Measurements from ENCODE around the gene FERMT1.

DNA sequence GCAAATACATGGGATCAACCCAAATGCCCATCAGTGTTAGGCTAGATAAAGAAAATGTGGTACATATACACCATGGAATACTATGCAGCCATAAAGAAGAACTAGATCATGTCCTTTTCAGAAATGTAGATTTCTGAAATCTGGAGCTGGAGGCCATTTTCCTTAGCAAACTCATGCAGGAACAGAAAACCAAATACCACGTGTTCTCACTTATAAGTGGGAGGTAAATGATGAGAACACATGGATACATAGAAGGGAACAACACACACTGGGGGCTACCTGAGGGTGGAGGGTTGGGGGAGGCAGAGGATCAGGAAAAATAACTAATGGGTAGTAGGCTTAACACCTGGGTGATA, 153.5 kb upstream of the PRNP start:
- PRO-cap, result no peak

GRCh38 chr20:4702290-4703316, 16.3 kb downstream of the PRNP start:
- PRO-cap, result no peak

- PRO-cap, result no peak
Observed at GRCh38 chr20:4790111-4790404, 33.4 kb downstream of the RASSF2 start.

GRCh38 chr20:4926233-4926468, 75.2 kb downstream of the SLC23A2 start:
- PRO-cap, result no peak

DNA sequence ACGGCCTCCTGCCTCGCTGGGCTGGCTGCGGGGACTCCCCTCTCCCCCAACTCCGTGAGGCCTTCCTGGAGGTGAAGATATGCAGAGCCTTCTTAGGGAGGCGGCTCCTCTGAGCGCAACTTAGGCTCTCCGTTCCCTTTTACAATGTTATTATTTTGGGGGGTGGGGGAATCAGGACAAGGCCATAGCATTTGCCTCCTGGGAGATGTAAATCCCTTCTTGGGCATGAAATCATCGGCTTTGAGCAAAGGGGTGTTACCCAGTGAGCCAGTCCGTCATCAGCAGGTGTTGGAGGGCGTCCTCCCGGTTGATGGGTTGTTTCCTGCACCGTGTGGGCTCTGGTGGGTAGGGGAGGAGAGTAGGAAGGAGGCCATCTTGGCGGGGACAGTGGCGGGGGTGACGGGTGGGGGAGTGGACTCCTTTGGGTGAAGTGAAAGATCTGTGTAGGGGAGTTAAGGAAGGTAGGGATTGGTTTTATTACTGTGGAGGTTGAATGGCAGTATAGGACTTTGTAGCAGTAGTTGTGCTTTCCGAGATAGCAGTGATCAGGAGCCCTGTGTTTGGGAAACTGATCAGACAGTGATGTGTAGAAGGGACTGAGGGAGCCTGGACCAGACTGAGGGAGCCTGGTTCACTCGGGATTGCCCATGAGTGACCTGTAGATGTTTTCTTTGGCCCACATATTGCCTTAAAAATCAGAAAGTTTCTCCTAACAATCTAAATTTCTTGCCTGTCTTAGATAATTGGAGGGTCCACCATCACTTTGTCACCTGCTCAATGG, 793 bp downstream of the CDS2 start:
- PRO-cap, result no peak

GRCh38 chr20:5128192-5128837, 1.5 kb downstream of the CDS2 start:
- PRO-cap, result no peak

DNA sequence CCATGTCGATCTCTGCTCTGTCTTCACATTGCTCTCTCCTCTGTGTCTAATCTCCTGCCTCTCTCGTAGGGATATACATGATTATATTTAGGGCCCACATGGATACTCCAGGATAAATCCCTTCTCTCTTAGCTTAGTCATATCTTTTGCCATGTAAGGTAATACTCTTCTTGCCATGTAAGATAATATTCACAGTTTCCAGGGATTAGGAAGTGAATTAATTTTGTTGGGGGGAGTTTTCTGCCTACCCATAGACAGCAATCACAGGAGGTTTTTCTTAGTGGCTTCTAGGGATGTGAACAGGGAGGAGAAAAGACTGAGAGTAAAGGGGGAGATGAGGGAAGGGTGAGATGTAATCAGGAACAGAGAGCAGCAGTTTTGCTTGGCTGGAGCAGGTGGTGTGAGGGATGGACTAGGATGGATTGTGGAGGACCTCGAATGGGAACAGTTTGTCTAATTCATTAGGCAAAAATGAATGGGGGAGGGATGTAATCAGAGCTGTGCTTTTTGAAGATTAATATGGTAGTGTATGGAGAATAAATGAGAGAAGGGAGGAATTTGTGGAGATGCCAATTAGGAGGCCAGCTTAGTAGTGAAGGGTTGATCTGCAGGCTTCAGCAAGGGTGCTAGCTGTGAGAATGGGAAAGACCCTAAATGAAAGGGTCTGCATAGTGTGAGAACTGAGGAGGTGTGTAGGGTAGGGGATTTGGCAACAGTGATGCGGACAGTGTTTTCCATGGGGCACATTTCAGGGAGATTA, 28.9 kb downstream of the CDS2 start:
- PRO-cap, result no peak

- PRO-cap, result no peak
Observed at GRCh38 chr20:5188331-5188871, 61.6 kb downstream of the CDS2 start.

DNA sequence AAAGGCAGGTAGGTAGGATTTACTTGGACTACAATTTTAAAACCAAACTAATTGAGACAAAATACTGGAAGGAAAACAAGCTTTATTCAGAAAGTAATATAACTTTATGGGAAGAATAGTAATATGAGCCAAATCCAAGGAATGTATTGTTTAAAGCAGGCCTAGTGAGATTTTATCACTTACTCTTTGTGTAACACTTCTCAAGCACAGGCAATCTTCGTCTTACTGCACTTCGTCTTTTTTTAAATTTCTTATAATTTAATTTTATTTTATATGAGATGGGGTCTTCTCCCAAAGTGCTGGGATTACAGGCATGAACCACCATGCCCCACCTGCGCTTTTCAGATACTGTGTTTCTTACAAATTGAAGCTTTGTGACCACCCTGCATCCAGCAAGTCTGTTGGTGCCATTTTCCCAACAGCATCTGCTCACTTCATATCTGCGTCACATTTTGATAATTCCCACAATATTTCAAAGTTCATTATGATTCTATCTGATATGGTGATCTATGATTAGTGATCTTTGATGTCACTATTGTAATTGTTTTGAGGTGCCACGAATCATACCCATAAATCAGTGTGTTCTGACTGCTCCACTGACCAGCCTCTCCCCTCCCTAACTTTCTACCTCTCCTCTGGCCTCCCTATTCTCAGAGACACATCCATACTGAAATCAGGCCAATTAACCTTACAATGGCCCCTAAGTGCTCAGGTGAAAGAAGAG, 57.9 kb downstream of the GPCPD1 start:
- PRO-cap, result no peak

- PRO-cap, result no peak
Observed at GRCh38 chr20:5572711-5573385, 38.0 kb downstream of the GPCPD1 start.

DNA sequence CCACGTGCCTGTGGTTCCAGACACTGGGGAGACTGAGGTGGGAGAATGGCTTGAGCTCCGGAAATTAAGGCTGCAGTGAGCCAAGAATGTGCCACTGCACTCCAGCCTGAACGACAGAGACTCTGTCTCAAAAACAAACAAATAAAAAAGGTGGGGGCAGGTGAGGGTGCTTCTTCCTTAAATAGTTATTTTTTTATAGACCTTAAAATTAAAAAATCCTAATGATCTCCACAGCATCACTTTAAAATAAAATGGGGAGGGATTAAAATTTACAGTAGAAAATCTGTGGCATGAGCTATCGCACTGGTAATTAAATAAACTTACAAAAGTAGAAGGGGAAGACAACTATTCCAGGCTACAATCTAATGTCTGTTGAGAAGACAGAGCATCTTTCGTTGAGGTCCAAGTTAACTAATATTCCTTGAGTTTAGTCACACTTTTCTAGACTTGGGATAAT, 36.2 kb downstream of the GPCPD1 start:
- PRO-cap, result no peak

DNA sequence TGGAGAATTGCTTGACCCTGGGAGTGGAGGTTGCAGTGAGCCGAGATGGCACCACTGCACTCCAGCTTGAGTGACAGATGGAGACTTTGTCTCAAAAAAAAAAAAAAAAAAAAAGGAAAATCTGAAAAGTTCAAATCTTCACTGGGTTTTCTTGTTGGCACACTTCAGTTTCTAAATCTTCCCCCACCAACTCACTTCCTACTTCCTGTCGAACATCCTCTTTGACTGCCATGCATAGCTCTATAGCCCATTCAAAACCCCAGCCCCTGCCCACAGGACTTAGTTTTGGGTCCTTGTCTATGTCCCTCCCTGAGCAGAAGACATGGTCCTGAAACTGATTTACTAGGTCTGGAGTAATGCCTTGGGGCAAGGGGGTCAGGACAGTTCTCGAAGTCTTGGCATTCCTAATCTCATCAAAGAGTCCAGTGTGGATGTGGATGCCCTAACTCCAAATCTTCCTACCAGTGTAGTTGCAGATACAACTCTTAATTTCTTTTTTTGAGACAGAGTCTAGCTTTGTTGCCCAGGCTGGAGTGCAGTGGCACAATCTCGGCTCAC, 42.4 kb upstream of the GPCPD1 start:
- PRO-cap, result no peak

DNA sequence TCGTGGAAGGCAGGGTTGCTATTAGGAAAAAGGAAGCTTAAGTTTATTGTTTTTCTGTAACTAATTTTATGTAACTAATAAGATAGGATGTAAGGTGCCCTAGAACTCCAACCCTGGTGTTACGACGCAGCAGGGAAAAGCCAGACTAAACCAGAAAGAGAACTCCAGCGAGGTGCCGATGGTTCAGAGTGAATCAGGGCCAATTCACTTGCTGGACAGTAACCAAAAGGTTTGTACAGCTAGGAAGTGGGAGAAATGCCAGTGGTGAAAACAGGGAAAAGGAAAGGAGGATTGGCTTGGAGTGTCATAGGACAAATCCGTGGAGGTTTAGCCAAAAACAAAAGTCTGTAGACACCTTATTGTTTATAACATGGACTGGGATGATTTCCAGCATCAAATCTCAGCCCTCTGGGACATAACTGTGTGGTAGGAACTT, 62.2 kb upstream of the CHGB start:
- PRO-cap, result no peak

- PRO-cap, result no peak
Observed at GRCh38 chr20:6009639-6010334, 3.9 kb downstream of the CRLS1 start.

- PRO-cap, result no peak
Observed at GRCh38 chr20:6058401-6059444, 4.9 kb upstream of the LRRN4 start.

- PRO-cap, result bidirectional peak, plus-strand start at chr20:6123154, minus-strand start at chr20:6123052
Observed at GRCh38 chr20:6122728-6123863, at the start of gene FERMT1. Gene FERMT1 (minus strand): TSS chr20:6123030.

GRCh38 chr20:7987026-7987497, 32.5 kb downstream of the TMX4 start:
- PRO-cap, result no peak

DNA sequence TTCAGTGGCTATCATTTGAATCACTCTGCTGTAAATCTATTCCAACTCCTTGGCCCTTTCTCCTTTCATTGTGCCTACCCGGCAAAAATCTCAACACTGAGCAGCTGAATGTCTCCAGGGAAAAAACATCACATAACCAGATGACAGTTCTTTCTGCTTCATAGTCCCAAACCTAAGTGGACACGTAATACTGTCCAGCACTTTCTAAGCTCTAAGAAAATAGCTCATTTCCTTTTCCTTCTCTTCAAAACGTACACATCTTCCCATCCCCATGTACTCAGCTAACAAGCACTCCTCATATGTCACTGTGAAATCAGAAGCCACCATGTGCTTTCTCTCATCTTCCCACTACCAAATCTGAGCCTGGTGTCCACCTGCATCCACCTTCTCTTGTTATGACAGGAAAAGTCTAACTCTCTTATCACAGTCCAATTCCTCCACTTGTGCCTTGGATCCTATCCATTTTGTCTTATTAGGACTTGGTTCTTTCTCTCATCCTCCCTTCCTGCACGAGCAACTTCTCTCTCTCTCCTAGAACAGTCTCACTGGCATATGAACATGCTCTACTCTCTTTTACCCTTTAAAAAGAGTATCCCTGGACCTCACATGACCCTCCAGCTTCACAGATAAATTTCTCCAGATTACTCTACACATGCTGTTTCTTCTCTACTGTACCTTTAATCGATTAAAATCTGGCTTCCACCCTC, 23.2 kb downstream of the TMX4 start:
- PRO-cap, result no peak

- PRO-cap, result no peak
Observed at GRCh38 chr20:8601223-8601602, 467.7 kb upstream of the PLCB4 start.

GRCh38 chr20:8602618-8603346, 466.1 kb upstream of the PLCB4 start:
- PRO-cap, result no peak